Amniotic epithelial cell (primary cell): ENCODE results near the genes SLC29A1 and AARS2.

- RRBS = 2% methylated on average over 38 of the region's 87 CpGs
These were observed at the start of gene SLC29A1 for GRCh38 chr6:44223145-44224051. Gene SLC29A1, plus strand, starts transcription at chr6:44223595.

DNA sequence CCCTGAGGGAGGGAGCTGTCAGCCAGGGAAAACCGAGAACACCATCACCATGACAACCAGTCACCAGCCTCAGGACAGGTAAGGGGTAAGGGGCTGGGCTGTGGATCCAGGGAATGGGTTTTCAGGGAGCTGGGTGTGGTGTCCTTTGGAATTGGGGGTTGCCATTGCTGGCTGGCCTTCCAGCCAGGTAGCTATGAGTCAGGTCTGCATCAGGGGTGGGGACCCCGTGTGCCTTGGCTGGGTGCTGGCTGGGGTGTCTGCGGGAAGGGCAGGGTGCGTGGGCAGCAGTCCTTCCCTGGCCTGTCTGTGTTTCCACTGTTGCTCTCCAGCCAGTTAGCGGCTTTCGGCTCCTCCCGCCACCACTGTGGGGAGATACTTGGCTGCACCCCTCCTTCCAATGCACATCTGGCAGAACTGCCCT lies 3.9 kb downstream of the SLC29A1 start:
- RRBS = no CpG with 5 or more reads among the region's 7 CpGs

DNA sequence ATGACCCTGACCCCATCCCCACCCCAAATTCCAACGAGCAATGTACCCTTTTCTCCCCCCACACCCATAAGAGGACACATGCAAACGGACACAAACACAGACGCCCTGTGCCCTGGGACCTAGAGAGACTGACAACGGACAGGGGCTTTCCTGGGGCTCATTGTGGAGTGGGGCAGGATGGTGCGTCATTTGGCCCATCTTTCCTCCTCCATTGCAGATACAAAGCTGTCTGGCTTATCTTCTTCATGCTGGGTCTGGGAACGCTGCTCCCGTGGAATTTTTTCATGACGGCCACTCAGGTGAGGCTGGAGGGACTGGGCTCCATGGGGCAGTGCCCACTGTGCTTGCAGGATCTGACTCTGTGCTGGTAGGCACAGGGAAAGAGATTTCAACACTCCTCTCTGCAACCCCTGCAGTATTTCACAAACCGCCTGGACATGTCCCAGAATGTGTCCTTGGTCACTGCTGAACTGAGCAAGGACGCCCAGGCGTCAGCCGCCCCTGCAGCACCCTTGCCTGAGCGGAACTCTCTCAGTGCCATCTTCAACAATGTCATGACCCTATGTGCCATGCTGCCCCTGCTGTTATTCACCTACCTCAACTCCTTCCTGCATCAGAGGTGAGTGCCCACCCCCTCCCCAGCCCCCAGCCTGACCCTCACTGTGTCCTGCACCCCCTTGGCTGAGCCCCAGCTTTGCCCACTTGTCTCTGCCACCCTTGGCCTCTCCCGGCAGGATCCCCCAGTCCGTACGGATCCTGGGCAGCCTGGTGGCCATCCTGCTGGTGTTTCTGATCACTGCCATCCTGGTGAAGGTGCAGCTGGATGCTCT lies 6.0 kb downstream of the SLC29A1 start:
- RRBS = no CpG with 5 or more reads among the region's 16 CpGs

DNA sequence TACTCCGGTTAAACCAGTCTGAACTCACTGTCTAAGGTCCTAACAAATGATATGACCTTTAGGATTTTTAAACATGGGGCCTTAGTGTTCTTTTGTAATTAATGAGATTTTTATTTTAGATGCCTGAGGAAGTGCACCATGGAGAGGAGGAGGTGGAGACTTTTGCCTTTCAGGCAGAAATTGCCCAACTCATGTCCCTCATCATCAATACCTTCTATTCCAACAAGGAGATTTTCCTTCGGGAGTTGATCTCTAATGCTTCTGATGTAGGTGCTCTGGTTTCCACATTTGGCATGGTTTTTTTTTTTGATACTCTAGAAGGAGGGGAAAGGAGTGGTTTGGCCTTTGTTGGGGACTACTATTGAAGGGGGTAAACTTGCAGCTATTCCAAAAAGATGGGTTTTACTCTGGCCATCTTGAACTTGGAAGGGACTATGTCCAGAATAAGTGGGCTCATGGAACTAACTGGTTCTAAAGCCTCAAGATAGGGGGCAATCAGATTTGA lies 1.7 kb downstream of the HSP90AB1 start:
- RRBS = no CpG with 5 or more reads among the region's 2 CpGs

- RRBS = no CpG with 5 or more reads among the region's 15 CpGs
These were observed 2.8 kb downstream of the SLC35B2 start for GRCh38 chr6:44254252-44255239.

DNA sequence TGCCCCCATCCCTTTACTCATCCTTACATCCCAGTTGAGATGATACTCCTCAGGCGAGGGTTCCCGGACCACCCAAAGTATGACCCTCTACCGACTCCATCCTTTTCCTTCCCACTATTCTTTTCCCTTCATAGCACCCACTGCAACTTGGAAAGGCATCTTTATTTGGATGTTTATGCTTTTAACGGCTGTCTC lies 591 bp upstream of the SLC35B2 start:
- RRBS = no CpG with 5 or more reads among the region's 4 CpGs

DNA sequence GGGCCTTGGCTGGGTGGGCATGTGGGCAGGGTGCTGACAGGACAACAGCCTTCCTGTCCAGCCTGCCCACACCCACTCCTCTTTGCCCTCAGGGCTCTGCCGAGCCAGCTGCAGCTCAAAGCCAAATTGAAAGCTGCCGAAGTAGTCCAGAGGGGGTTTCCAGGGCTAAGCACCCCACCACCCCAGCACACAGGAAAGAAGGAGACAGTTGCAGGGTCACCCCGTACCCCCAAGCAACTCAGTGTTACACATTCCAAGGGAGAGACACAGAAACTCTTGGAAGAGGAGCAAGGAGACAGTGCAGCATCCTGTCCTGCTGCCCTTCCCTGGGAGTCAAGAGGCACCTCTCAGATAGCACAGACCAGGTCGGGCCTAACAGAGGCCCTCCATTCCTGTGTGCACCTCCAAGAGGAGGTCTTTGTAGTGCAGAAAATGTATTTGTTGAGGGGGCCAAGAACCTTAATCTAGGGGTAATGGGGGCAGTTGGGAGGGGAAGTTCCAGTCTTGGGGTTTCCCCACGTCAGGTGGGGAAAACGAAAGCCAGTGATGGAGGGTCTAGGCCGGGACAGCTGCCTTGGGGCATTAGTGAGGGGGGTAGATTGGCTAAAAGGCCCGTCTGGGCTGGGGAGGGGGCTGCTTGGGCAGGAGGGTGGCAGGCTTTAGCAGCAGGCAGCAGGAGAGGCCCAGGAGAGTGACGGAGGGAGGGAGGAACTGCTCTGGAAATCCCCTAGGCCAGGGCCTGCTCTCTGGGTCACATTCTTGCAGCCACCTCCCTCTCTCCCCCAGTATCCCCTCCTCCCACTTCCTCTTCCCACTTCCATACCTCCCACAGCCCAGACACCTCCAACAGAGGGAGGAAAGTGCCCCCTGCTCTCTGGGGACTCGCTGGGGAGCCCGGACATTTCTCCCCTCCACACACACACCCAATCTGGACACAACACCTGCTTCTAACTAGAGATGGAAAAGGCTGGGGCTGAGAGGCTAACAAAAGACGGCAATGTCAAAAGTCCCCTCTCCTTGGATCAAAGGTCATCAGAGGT lies 2.2 kb downstream of the NFKBIE start:
- RRBS = no CpG with 5 or more reads among the region's 12 CpGs

GRCh38 chr6:44312686-44313658 lies at the start of gene AARS2:
Gene AARS2, minus strand, starts transcription at chr6:44313347.
- RRBS = 2% methylated on average over 10 of the region's 54 CpGs

DNA sequence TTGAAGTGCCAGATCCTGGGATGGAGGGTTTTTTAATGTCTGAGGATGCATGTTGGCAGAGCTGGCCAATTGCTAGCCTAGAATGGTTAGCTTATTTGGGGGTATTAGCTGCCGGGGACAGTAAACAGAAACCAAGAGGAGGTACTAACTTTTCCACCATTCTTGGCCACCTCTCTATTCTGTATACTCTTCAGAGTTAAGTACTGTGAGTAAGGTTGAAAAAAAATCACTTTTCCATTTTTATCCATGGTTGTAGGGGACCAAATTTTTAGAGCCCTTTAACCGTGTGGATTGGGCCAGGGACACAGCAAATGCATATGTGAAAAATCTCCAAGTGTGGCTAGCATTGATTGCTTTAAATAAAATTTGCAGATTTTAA lies 10.5 kb downstream of the CDC5L start:
- RRBS = no CpG with 5 or more reads among the region's 2 CpGs

DNA sequence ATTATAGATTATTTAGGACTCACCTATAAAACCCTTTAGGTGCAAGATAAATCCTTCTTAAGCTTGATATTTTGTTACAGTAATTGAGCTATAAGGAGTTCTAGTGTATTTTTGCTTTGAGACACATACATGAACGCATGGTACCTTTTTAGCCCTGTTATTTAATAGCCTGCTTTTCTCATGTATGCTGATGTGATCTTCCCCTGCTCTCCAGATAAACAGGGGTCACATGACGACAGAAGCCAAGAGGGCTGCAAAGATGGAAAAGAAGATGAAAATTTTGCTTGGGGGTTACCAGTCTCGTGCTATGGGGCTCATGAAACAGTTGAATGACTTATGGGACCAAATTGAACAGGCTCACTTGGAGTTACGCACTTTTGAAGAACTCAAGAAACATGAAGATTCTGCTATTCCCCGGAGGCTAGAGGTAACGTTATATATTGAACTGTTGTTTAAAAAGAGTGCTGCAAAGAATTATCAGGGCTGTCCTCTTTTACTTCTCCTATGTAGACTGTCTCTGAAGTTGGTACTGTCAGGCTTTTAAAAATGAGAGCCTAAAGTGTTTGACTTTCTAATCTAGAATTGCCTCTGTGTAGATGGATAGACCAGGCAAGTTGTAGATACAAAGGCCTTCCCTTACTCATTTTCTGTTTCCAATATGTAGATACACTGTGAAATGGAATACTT lies 58.1 kb downstream of the CDC5L start:
- RRBS = no CpG with 5 or more reads among the region's 6 CpGs

- RRBS = no CpG with 5 or more reads among the region's 8 CpGs
These were observed 182.6 kb downstream of the CDC5L start for GRCh38 chr6:44569952-44570592.

DNA sequence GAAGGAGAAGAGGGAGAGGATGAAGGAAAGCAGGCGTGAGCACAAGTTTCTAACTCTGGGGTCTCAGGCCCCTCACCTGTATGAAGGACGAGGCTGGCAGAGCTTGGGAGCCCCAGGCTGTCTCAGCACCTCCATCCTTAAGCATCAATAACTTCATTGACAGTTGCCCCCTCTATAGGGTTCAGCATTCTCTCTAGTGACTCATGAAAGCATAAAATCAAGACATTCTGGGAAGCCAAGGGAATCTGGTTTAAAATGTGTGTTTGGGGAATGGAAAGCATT lies 279.6 kb downstream of the CDC5L start:
- RRBS = no CpG with 5 or more reads among the region's 2 CpGs

- RRBS = no CpG with 5 or more reads among the region's 31 CpGs
These were observed 265.7 kb upstream of the RUNX2 start for GRCh38 chr6:45062292-45063062.

DNA sequence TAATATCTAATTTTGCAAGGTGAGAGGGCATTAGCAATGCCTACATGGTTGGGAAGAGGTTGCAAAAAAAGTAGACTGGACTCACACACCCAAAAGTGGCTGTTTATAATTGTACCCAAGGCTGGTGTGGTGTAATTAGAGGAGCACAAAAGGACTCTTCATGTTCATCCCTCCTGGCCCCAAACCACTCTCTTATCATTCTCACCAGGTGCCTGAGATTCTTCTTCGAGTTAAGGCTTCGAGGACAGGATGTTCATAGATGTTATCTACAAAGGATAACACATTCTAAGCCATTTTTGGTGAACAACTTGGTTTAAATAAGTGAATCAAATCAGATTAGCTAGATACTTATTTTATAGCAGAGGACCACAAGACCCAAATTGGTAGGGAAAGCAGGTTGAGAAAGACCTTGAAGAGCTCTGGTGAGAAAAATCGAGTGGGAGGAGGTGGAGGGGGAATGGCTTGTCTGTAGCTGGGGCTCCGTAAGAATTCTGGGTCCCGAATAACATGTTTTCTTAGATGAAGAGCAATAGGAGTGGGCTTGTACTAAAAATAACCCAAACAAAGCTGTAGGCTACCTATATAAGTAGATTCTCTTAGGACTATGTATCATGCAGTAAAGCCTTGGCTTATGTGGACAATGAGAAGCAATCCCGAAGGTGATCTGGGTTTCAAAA lies 73.2 kb upstream of the SUPT3H start:
- RRBS = no CpG with 5 or more reads among the region's 6 CpGs

DNA sequence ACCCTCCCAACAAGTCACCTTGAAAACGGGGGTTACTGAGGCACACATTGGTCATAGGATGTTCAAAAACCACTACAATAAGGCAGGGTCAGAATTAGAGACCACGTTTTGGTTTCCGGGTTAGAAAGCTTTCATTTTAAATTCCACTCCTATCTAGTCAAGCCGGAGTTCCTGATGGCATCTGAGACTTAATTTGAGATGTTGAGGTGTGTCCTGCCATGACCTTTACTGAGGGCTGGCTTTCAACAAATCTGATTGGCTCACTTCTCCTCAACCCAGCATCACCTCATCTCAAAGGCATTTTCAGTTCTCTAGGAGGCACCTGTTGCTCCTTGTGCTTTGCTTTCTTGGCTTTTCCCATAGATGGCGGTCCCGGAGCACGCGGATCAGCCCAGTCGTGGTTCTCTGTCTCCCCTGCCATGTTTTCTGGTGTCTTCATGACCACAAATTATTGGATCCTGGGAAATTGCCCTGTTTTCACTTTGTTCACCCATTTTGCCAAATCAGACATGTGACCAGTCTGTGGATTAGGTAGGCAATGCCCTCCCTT lies 230.8 kb upstream of the SUPT3H start:
- RRBS = 0% methylated on average over 1 of the region's 9 CpGs

- RRBS = no CpG with 5 or more reads among the region's 7 CpGs
These were observed 46.6 kb downstream of the CLIC5 start for GRCh38 chr6:45968947-45969646.

GRCh38 chr6:45970187-45970717 lies 45.4 kb downstream of the CLIC5 start:
- RRBS = no CpG with 5 or more reads among the region's 2 CpGs

GRCh38 chr6:45971154-45971765 lies 44.4 kb downstream of the CLIC5 start:
- RRBS = no CpG with 5 or more reads among the region's 7 CpGs

DNA sequence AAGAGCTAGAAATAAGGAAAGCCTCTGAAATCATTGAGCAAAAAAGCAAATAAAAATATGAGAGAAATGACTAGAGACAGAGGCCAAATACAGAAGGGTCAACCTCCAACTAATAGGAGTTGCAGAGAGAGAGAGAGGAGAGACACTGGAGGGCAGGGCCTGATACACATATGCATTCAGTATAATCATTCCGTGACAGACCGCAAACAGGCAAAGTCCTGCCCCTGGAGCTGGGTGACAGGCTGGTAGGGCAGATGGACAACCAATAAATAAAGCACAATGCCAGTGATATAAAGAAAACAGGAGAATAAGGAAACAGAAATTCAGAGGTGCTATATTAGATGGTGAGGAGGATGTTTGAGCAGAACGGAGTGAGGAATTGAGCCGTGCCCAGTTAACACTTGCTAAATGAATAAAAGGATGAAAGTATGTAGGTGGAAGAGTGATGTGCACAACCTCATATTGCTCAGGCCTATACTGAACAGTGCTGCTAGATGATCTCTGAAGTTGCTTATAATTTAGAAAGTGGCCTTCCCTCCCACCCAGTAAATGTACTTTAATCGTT lies 37.5 kb upstream of the CLIC5 start:
- RRBS = no CpG with 5 or more reads among the region's 5 CpGs

GRCh38 chr6:46080080-46080505 lies 49.7 kb upstream of the ENPP4 start:
- RRBS = no CpG with 5 or more reads among the region's 4 CpGs